Ovary (tissue), 7 donors: ENCODE results near the genes PDE1C, BMPER and TBX20.

GRCh38 chr7:31882203-31882688 lies 188.0 kb downstream of the PDE1C start:
- PRO-cap, 7 experiments, result no peak in any of the 7 experiments
- RAMPAGE, long total RNA, 2 experiments, result no peak in any of the 2 experiments

DNA sequence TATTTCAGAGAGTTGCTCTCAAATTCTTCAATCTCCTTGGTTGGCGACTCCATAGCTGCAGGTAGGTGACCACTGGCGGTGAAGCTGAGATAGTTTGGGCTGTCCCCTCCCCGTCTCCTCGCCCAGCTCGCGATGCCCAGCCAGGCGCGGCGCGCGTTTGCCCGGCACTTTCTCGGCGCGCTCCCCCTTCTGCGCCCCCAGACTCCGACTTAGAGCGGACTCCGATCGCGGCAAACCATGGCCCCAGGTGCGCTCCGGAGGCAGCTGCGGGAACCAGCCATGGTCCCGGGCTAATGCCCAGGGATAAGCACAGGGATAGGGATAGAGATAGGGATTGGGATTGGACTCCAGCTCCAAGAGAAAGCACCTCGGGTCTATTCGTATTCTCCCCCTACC lies at the start of gene PDE1C:
PDE1C (minus strand) TSS at position 67 of the 396 bp plus-strand sequence.
- PRO-cap, 7 experiments, result peak in 4 of 7 experiments; most common plus-strand start position 121 of the sequence (in 2); most common minus-strand start position 131 of the sequence (in 1)
- RAMPAGE, long total RNA, 2 experiments, result start-site peak on the minus strand in 1 of 2 experiments, centred at position 171 of the sequence, 14 reads per replicate

DNA sequence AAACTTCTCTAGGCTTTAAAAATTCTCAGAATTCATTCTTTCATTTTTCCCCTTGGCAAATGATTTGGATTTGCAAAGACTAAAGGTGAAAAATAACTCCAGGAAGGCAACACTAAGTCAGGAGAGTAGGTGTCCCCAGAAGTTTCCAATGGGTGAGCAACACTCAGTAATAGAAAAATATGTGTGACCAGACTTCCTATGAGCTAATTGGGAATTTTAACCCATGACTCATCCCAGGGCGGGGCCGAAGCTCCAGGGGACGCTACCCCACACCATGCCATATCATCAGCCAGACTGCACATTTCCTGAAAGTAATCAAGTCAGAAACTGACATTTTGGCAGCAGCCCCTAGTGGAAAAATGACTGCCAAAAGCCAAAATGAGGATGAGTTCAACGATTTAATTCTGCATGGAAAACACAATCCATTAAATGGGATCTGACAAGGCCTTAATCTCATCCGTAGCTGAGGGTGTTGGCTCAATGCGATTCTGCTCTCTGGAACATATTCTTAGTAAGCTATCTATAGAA lies 92.9 kb upstream of the PDE1C start:
- PRO-cap, 7 experiments, result no peak in any of the 7 experiments
- RAMPAGE, long total RNA, 2 experiments, result no peak in any of the 2 experiments

- PRO-cap, 7 experiments, result peak in 2 of 7 experiments; most common minus-strand start chr7:32204517 (in 2)
- RAMPAGE, long total RNA, 2 experiments, result no peak in any of the 2 experiments
These were observed 134.0 kb upstream of the PDE1C start for GRCh38 chr7:32204206-32204656.

DNA sequence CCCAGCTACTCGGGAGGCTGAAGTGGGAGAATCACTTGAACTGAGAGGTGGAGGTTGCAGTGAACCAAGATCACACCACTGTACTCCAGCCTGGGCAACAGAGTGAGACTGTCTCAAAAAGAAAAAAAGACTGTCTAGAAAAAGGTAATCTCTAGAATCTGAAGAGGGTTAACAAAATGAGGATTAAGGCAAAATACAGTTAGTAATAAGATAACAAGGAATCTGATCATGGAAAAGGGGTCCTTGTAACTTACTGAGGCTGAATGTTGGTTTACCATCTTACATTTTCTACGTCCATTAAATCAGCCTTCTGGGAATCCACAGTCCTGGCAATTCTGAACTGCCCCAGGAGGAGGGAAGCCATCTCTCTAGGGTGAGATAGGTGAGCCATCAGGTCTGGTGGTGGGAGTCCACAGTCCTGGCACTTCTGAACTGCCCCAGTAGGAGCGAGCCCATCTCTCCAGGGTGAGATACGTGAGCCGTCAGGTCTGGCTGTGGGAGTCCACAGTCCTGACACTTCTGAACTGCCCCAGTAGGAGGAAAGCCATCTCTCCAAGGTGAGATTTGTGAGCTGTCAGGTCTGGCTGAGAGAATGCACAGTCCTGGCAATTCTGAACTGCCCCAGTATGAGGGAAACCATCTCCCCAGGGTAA lies 14.6 kb downstream of the AVL9 start:
- PRO-cap, 7 experiments, result no peak in any of the 7 experiments
- RAMPAGE, long total RNA, 2 experiments, result no peak in any of the 2 experiments

- PRO-cap, 7 experiments, result no peak in any of the 7 experiments
- RAMPAGE, long total RNA, 2 experiments, result no peak in any of the 2 experiments
These were observed 11.9 kb downstream of the KBTBD2 start for GRCh38 chr7:32879378-32880363.

GRCh38 chr7:32892462-32892955 lies 949 bp upstream of the KBTBD2 start:
- PRO-cap, 7 experiments, result peak in 6 of 7 experiments; most common plus-strand start chr7:32892655 (in 3); most common minus-strand start chr7:32892595 (in 5)
- RAMPAGE, long total RNA, 2 experiments, result no peak in any of the 2 experiments

- PRO-cap, 7 experiments, result no peak in any of the 7 experiments
- RAMPAGE, long total RNA, 2 experiments, result start-site peak on the plus strand in 2 of 2 experiments, at chr7:33005246-33005626 at its widest, 25 to 46 reads per replicate
These were observed 48.0 kb downstream of the FKBP9 start for GRCh38 chr7:33004945-33005973.

GRCh38 chr7:33050494-33050776 lies 12.1 kb downstream of the NT5C3A start:
- PRO-cap, 7 experiments, result no peak in any of the 7 experiments
- RAMPAGE, long total RNA, 2 experiments, result no peak in any of the 2 experiments

DNA sequence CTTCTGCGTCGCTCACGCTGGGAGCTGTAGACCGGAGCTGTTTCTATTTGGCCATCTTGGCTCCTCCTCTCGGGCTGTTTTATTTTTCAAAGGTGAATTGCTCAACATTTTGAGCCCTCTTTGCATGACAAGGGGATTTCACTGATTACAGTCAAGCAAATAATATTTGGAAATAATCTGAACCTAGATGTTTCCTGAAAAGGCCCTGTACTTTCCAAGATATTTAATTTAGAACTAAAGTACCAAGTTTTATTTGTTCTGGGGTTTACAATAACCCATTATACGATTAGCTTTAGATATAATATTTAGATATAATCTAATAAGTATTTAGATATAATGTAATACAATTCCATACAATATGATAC lies 377.7 kb upstream of the BMPER start:
- PRO-cap, 7 experiments, result no peak in any of the 7 experiments
- RAMPAGE, long total RNA, 2 experiments, result no peak in any of the 2 experiments

DNA sequence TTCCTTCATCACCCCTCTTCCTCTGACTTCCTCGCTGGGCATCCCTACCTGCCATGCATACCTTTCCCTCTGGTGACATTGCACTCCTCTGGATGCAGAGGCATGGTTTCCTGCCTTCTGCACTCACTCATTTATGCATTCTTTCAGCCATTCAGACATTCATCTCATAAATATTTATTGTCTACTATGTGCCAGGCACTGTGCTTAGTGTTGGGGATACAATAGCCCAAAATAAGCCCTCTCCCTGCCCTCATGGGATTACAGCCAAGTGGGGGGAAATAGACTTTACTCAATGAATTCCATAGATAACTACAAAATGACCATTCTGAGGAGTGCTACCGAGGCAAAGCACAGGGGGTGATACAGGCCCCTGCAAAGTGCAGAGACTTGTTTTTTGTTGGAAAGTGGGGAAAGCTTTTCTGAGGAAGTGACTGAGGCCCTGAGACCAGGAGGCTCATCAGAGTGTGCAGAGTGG lies 274.6 kb upstream of the BMPER start:
- PRO-cap, 7 experiments, result no peak in any of the 7 experiments
- RAMPAGE, long total RNA, 2 experiments, result no peak in any of the 2 experiments

GRCh38 chr7:33904695-33905812 lies at the start of gene BMPER:
Gene BMPER (plus strand): TSS chr7:33905539.
- PRO-cap, 7 experiments, result peak in 7 of 7 experiments; most common plus-strand start chr7:33905084 (in 4); most common minus-strand start chr7:33904985 (in 5)
- RAMPAGE, long total RNA, 2 experiments, result start-site peak on the plus strand in 1 of 2 experiments, at chr7:33904988-33905705 at its widest, 11 to 15 reads per replicate

- PRO-cap, 7 experiments, result no peak in any of the 7 experiments
- RAMPAGE, long total RNA, 2 experiments, result no peak in any of the 2 experiments
These were observed 71.5 kb upstream of the NPSR1 start for GRCh38 chr7:34586405-34586953.

DNA sequence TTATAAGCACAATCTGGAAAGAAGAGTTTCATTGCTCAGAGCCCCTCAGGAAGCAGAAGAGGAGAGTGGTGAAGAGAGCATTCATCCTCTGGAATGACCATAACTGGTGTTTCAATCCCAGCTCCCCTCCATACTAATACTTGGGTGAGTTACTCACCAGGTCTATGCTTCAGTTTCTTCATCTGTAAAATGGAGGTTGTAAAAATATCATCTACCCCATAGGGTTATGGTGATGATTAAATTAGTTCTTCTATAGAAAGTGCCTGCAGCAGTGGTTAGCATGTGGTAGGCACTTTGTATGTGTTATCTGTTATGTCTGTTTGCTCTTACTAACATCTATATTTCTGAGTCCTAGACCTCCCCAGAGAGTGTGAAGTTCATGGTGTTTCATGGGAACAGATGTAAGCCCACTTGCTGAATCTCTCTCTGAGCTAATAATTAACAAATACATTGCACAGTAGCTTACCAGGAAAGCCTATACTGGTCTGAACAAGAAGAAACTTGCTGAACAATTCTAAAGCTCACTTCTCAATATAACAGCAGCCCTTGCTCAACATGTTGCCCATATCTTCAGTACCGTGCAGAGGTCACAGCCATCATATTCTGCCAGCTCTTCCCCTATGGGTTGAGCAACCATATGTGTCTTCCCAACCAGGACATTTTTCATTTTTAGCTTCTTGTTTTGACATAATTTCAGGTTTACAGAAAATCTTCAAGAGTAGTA lies 100.1 kb downstream of the NPSR1 start:
- PRO-cap, 7 experiments, result no peak in any of the 7 experiments
- RAMPAGE, long total RNA, 2 experiments, result no peak in any of the 2 experiments

DNA sequence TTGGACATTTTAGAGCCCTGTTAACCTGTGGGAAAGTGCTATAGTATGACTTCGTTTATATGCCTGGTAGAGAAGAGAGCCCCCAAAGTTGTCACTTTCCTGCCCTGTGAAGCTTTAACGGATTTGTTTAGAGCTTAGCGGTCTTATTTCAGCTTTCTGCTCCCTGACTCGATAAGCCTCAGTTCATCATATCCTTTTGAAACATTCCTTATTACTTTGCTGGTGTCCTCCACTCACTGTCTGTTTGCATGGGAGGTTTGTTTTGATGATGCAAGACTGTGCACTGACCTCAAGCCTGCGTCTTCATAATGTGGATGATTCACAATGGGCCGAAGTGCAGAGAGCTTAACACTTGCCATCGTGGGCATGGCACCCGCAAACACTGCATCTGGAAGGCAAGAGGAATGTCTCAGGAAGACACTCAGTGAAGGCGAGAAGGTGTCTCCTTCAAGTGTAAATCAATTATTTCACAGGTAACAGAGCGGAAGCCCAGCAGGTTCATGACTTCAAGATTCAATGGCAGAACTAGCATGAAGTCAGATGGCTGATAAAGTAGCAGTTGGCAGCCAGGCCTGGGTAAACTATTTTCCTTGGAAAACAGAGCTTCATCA lies 98.2 kb downstream of the DPY19L1 start:
- PRO-cap, 7 experiments, result no peak in any of the 7 experiments
- RAMPAGE, long total RNA, 2 experiments, result no peak in any of the 2 experiments

DNA sequence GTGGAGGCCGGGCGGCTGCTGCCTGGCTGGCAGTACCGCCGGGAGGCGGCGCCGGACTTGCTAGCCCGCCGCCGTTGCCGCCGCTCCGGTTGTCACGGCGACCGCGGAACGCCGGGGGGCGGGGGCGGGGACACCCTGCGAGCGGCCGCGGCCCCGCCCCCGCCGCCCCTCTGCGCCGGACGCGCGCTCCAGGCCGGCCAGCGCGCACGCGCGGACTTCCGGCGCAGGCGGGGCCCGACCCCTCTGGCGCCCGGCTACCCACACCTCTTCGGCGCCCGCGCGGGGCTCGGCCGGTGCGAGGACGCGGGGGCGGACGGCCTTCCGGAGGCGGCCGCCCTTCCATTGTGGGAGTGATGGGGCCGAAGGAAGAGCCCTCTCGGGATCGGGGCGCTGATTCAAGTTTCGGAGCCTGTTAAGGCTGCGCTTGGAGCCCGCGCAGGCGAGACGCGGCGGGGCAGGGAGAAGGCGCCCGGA lies 306 bp upstream of the DPY19L1 start:
- PRO-cap, 7 experiments, result peak in 7 of 7 experiments; most common plus-strand start position 200 of the sequence (in 7); most common minus-strand start position 59 of the sequence (in 1)
- RAMPAGE, long total RNA, 2 experiments, result no peak in any of the 2 experiments

GRCh38 chr7:35253483-35254408 lies at the start of gene TBX20:
Gene TBX20 (minus strand): TSS chr7:35254100.
- PRO-cap, 7 experiments, result peak in 4 of 7 experiments; most common plus-strand start chr7:35253975 (in 1); most common minus-strand start chr7:35254096 (in 4)
- RAMPAGE, long total RNA, 2 experiments, result no peak in any of the 2 experiments

- PRO-cap, 7 experiments, result no peak in any of the 7 experiments
- RAMPAGE, long total RNA, 2 experiments, result no peak in any of the 2 experiments
These were observed 121.0 kb upstream of the TBX20 start for GRCh38 chr7:35374992-35375238.

- PRO-cap, 7 experiments, result no peak in any of the 7 experiments
- RAMPAGE, long total RNA, 2 experiments, result no peak in any of the 2 experiments
These were observed 30.3 kb upstream of the HERPUD2 start for GRCh38 chr7:35725129-35725774.

- PRO-cap, 7 experiments, result peak in 4 of 7 experiments; most common minus-strand start chr7:35800946 (in 3)
- RAMPAGE, long total RNA, 2 experiments, result no peak in any of the 2 experiments
These were observed 178 bp upstream of the SEPTIN7 start for GRCh38 chr7:35800775-35800982.